Endothelial cell (in vitro differentiated cells): ENCODE measurements around a stretch of chr9.

GRCh38 chr9:94812086-94813113 lies 85.9 kb downstream of the AOPEP start:
- PRO-cap: no peak

- PRO-cap: no peak
Observed at GRCh38 chr9:94866940-94867653, 140.6 kb downstream of the AOPEP start.

GRCh38 chr9:94881509-94881976 lies 155.0 kb downstream of the AOPEP start:
- PRO-cap: no peak

DNA sequence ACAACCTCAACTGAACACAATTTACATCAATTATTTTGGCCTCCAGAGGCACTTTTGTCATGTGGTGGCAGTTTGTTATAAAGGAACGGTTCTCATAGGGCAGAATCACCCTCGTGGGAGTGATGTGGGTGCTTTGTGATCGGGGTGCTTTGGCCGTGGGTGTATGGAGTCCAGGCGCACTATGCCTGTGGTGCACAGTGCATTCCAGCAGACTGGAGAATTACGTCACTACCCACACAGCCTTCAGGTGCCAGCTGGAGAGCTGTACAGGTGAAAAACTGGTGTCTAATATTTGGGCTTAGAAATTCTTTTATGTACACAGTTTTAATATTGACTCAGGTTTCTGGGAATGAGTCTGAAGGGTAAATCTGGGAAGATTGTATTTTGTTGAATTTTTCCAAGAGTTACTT lies 289.3 kb downstream of the FANCC start:
- PRO-cap: no peak

DNA sequence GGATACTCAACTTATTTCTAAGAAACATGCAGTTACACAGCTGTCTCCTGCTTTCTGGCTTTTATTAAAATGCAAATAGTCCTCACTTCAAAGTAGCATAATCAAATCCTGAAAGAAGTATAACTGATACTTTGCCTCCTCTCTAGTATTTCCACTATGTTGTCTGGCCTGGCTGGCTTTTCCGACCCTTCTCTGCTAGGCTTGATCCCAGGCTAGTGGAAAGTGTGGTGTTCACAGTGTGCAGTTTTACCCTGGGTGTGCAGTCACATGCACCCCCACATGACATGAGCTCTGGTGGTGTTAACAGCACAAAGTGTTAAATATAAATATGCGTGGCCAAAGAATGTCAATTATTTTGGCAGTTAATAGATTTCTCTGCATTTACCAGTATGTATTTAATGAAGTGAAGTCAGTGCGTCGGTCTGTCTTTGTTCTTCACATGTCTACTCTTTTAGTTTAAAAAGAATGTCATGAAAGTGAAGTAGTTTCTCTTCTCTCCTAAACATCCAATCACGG lies 286.6 kb downstream of the FANCC start:
- PRO-cap: no peak

DNA sequence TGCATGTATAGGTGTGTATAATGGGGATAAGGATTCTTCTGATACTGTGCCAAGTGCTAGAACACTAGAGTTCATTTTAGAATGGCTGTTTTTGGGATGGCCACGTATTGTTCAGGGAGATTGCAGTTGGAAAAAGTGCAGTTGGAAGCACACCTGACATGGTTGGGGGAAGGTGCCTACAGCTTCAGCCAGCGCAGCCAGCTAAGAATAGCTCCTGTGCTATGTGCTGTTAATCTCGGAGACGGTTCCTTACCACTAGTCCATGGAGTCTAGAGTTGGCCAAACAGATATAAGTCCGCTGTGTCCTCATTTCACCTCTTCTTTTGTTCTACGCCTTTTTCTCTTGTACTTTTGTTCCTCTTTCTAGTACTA lies 284.6 kb downstream of the FANCC start:
- PRO-cap: no peak

DNA sequence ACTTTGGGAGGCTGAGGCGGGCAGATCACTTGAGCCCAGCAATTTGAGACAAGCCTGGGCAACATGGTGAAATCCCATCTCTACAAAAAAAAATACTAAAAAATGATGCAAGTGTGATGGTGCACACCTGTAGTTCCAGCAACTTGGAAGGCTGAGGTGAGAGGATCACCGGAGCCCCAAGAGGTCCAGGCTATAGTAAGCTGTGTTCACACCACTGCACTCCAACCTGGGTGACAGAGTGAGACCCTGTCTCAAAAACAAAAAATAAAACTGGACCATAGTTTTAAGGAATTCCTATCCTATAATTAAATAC lies 278.2 kb downstream of the FANCC start:
- PRO-cap: no peak

GRCh38 chr9:95084228-95084884 lies 233.2 kb downstream of the FANCC start:
- PRO-cap: no peak

GRCh38 chr9:95101963-95102471 lies 215.5 kb downstream of the FANCC start:
- PRO-cap: no peak

DNA sequence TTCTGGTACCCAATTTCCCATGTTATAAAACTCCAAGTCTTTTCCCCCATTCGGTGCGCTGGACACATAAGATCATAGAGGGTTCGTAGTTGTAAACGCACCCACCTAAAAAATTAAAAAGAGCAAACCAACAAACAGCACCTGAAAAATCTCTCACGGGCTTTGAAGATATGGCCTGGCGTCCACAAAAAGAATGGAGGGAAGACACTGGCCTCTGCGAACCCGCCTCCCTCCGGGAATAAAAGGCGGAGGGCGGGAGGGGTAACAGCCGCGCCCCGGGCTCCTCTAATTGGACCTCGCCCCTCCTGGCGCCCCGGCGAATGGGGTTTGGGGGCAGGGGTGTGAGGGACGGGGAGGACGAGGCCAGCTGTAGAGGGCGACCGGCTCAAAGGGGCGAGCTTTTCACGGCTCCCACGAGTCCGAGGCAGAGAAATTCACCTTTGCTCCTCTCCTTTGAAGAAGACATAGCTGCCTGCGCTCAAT lies 777 bp downstream of the FANCC start:
- PRO-cap: bidirectional peak, plus-strand start at position 336 of the sequence, minus-strand start at position 240 of the sequence

GRCh38 chr9:95588731-95589402 lies 79.8 kb upstream of the PTCH1 start:
- PRO-cap: no peak

- PRO-cap: bidirectional peak, plus-strand start at chr9:95876143, minus-strand start at chr9:95876000
Observed at GRCh38 chr9:95875743-95876185, 273 bp downstream of the ERCC6L2 start.

DNA sequence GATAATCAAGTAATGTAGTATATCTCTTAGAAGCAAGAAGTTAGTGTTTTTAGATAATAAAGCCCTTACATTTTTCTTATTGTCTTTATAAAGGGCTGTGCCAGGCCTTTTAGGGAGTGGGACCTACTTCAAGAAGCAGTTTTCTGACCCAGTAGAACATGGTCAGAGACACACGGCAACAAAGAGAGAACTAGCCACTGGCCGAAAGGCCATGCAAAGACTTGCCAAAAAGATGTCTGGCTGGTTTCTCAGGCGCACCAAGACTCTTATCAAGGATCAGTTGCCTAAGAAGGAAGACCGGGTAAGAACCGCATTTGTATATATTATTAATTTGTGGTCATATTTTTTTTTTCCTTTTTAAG lies 40.6 kb downstream of the ERCC6L2 start:
- PRO-cap: no peak

GRCh38 chr9:96074965-96075343 lies 199.5 kb downstream of the ERCC6L2 start:
- PRO-cap: no peak

DNA sequence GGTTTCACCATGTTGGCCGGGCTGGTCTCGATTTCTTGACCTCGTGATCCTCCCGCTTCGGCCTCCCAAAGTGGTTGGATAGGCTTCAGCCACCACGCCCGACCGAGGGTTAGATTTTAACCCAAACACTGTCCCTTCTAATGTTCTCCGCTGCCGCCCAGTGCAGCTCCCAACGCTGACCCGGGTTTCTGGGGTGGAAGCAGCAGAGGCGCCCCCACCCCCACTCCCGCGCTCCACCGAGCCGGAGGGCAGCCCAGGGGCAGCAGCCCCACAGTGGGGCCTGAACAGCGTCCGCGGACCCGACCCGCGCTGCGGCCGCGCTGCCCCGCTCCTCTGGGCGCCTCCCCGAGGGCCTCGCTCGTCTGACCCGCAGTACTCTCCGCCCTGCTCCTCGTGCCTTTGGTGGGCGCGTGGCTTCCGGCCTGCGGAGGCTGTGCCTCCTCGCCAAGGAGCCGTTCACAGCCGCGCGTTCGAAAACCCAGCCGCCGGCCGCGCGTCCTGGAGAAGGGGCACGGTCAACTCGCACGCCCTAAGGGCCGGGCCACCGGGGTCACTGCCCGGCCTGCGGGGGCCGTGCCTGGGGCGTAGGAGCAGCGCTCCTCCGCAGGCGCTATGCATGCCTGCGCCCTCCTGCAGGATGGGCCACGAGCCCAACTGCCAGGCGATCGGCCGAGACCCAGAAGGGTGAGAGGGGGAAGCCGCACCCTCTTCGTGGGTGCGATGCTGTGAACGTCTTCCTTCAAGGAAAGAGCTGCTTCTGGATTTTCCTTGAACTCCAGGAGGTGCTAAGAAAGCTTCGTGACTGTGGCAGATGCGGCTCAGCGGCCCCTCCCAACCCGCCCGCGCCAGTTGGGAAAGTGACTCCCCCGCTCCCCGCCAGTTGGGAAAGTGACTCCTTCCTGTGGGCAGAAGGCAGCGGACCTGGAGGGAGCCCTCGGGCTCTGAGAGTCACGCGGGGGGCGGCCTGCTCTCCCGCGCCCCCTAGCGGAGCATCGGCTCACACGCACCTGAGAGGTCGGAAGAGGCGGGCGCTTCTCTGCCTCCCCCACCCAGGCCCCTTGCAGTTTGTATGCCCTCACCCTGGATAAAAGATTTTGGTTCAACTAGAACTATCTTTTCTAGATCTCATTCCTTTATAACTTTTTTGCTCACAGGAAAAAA lies 82.7 kb downstream of the HSD17B3 start:
- PRO-cap: no peak

DNA sequence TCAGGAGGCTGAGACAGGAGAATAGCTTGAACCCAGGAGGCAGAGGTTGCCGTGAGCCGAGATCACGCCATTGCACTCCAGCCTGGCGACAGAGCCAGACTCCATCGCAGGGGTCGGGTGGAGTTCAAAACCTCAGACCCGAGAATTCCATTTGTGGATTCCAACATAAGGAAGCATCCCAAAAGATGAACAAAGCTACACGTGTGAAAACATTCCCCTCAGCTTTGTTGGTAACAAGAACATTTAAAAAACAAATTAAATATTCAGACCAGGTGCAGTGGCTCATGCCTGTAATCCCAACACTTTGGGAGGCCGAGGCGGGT lies 9.4 kb upstream of the SLC35D2 start:
- PRO-cap: no peak

DNA sequence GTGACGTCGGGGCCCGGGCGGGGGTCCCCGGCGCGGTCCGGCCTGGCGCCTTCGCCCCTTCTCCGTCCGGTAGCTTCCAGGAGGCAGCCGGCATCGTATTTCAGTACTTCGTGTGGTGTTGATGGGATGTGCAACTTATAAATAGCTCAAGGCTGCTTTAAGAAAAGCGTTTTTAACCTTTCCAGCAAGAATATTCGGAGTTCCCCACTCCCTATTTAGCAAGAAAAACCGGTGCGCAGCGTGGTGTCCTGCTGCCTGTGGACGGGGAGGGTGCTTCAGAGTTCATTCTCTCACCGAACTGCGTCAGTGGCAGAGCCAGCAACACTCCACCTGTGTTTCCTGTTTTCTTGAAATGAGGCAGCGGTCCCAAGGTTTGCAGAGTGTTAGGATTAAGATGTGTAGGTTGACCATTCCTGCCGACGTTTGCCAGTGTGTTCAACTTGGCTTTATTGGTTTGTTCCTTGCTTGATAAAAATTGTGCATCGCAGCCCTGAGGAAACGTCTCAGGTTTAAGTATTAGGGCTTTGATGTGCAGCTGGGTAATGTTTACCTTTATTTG lies 1.2 kb downstream of the HABP4 start:
- PRO-cap: no peak

DNA sequence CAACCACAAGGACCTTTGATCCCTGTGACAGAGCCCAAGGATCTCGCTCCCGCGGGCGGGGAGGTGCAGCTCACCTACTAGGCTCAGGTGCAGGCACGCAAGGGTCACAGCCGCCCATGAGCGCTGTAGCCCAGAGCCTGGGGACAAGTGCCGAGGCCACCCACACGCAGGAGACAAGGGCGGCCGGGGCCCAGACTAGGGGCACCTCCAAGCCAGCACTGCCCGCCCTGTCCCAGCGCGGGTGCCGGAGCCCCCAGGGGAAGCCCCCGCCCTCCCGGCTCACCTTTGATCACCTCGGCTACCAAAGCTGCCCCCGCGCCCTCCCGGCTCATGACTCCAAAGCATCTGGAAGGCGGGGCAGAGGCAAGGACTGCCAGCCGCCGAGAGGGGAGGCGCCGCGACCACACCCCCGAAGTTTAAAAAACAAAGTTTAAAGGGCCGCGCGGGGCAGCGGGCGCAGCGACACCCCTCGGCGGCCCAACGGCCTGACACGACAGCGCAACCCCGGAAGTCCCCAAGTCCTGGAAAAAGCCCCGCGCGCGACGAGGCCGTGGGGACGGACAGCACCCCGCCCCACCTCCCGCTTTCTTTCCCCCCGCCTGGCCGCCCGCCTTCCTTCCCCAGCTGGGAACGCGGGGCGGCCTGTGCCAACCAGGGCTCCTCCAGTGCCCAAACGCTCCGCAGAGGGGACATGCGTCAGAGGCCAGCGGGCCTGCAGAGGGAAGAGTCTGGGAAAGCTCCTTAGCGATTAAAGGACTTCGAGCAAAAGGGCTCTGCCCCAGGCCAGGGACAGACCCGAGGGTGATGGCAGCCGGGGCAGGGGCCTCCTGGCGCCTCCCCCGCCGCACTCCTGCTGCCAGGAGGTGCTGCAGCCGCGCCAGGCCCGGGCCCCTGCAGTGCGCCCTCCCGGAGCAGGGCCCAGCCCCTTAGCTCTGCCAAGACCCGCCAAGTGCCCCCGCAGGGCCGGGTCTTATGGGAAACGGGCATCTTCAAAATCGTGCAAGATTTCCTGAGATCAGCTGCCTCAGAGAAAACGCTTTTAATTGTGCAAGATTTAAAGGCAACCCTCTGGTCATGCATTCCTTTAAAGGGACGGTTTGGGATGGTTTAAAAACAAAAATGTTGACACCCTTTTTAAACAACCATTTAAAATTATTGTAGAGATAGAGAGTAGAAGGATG lies 52.8 kb downstream of the CDC14B start:
- PRO-cap: bidirectional peak, plus-strand start at position 507 of the sequence, minus-strand start at position 343 of the sequence; unidirectional peak, minus-strand start at position 934 of the sequence

DNA sequence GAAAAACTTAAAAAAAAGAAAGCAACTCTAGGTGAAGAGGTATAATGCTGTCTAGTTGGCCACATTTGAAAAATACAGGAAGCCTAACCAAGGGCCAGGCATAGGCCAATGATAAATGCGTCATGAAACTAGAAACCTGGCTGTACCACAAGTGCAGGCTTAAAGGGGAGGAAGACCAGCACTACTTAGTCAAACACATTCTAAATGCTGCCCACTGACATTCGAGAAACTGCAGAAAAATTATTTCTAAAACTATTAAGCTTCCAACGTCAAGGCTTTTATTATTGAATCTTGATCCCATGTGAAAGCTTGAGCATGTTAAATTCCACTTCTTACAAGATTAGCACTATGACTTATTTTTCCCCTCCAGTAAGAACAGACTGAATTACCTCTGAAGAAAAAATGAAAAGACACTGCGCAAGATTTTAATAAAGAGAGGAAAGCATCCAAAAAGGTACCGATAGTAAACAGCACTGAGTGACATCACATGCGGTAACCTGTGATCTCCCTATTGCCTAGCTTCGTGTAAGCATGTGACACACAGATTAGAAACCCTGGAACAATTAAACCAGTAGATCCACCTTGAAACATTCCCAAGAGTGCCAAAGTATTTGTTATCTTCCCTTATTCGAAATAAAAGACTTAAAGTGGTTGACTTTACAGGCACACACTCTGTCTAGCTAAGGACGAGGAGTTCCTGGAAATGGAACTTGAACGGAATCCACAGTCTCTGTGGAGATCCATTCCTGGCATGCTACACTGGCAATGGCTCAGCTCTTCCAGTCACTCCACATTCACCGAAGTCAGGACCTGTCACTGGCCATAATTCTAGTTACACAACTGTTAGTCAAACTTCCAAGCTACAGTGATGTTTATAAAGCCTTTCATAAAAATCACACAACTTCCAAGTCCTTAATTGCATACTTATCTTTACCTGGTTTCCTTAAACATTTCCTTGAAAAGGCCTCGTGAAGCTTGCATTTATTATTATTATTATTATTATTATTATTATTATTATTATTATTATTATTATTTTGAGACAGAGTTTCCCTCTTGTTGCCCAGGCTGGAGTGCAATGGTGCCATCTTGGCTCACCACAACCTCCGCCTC lies 15.9 kb downstream of the CDC14B start:
- PRO-cap: no peak

GRCh38 chr9:96686379-96687544 lies 31.6 kb upstream of the PRXL2C start:
- PRO-cap: bidirectional peak, plus-strand start at chr9:96687080, minus-strand start at chr9:96686862